SK-N-MC (cell line): ENCODE measurements around a stretch of chr5.

DNA sequence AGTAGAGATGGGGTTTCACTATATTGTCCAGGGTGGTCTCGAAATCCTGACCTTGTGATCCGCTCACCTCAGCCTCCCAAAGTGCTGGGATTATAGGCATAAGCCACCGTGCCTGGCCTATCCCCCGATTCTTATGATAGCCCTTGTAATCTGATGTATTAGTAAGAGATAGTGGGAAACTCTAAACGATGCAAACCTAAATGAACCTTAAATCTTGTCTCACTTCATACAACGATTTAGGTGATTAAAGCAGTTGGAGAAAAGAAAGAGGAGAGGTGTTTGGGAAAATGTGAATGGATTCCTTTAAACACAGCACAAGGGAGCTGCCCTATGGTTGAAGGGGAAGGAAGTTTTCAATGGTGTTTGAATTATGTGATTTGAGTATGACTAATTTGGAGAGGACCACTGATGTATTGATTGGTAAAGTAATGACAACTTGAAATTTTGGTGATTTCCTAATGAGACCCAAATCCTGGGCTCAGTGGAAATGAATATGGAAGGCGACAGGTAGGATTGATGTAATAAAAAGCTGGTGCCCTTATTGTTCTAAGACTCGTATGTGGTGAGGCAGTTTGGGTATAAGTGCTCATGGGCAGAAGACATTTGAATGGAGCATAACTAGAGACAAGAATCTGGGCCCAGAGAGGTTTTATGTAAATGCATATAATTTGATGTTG, 51.1 kb downstream of the MAP1B start:
- RRBS: no CpG with 5 or more reads among the region's 8 CpGs

- RRBS: no CpG with 5 or more reads among the region's 7 CpGs
These were observed 64.4 kb downstream of the MAP1B start for GRCh38 chr5:72171609-72172227.

DNA sequence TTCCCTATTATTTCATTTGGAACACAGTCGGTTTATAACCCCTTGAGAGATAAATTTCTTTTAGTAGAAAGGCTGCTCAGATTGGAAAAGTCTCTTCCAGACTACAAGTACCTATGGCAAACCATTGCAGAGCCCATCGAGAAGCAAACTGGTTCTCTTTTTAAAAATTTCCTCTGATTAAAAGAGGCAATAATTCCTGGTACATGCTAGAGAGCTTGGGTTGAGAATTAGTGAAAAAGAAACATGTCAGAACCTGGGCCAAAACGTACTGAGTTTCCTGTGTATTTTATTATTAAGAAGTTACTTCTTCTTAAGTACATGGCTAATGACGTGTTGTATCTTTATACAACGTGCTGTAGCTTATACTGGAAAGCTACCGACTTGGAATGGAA, 43.3 kb downstream of the ZNF366 start:
- RRBS: no CpG with 5 or more reads among the region's 6 CpGs

- RRBS: no CpG with 5 or more reads among the region's 17 CpGs
These were observed 7.4 kb downstream of the ZNF366 start for GRCh38 chr5:72499597-72500344.

GRCh38 chr5:73188933-73189395, 16.0 kb downstream of the TMEM174 start:
- RRBS: no CpG with 5 or more reads among the region's 2 CpGs

- RRBS: 59% methylated on average over 45 of the region's 116 CpGs
These were observed 11.4 kb downstream of the FOXD1 start for GRCh38 chr5:73436799-73437995.

- RRBS: no CpG with 5 or more reads among the region's 2 CpGs
These were observed 6.9 kb downstream of the BTF3 start for GRCh38 chr5:73505209-73505570.

- RRBS: no CpG with 5 or more reads among the region's 5 CpGs
These were observed 10.3 kb downstream of the ANKRA2 start for GRCh38 chr5:73555164-73555605.

DNA sequence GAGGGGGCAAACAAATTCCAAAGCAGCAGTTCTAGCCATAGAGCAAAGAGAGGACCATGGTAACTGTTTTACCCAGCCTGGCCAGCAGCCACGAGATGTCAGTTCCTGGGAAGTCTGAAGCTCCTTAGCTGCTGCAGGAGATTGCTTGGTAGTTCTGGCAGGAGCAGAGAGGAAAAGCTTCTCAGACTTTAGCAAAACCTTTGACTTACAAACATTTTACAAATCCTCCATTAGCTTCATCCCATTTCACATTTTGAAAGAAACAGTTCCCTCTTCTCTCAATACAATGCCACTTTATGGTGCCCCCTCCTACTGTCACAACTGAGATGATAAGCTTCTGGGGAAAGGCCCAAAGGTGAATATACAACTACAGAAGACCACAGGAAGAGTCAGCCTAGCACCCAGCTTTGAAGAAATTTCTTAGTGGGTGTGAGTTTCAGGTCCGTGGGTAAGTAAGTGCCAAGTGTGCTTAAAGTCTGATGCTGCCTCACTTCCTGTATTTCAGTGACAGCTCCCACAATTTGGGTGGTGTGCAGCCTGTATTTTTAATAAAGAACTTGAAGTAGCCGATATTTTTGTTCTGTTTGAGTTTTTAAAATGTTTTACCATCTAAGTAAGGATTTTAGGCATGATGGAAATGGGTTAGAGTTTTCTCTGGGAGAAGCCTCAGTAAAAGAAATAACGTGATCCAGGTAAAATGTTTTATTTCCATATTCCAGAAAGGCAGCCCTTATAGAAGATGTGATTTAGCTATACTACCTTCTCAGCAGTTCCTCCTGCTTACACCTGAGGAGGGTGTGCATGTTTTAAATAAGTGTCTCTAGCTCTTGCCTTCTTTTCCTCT, 68.1 kb downstream of the ARHGEF28 start:
- RRBS: no CpG with 5 or more reads among the region's 4 CpGs

DNA sequence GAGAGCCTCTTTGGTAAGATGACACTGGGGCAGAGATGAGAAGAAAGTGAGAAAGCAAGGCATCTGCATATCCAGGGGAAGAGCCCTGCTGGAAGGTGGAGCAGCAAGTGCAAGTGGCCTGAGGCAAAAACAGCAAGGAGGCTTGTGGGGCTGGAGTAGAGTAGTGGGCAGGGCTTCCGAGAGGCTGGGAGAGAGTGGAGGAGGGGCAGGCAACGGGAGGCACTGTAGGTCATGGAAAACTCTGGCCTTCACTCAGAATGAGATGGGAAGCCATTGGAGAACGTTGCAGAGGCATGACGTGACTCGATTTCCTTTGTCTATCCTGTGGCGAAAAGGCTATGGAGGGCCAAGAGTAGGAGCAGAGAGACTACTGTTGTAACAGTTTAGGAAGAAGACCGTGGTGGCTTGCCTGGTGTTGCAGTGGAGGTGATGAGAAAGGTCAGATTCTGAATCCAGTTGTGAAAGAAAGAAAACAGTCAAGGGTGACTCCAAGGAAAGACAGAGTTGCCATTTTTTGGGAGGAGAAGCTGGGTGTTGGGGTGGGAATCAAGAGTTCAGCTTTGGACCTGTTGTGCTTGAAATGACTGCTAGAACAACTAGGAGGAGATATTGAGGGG, 199.4 kb downstream of the ARHGEF28 start:
- RRBS: no CpG with 5 or more reads among the region's 7 CpGs

DNA sequence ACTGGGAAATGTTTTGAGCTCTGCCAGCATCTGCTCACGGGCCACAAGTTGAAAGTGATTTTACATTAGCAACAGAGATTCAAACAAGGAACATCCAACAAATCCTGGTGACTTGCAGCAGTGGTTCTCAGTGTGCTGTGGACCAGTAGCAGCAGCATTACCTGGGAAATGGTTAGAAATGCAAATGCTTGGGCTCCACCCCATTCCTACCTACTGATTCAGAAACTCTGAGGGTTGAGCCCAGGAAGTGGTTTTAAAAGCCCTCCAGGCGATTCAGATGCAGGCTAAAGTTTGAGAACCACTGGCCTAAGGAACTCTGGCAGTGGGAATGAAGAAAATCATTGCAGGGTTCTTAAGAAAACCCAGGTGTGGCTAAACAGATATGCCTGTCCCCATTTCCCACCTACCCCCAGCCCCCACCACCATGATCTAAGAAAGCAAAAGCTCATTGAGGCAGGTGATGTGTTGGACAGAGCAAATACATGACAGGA, 398.8 kb downstream of the ENC1 start:
- RRBS: no CpG with 5 or more reads among the region's 2 CpGs

- RRBS: no CpG with 5 or more reads among the region's 3 CpGs
These were observed 245.8 kb downstream of the ENC1 start for GRCh38 chr5:74394777-74395141.

DNA sequence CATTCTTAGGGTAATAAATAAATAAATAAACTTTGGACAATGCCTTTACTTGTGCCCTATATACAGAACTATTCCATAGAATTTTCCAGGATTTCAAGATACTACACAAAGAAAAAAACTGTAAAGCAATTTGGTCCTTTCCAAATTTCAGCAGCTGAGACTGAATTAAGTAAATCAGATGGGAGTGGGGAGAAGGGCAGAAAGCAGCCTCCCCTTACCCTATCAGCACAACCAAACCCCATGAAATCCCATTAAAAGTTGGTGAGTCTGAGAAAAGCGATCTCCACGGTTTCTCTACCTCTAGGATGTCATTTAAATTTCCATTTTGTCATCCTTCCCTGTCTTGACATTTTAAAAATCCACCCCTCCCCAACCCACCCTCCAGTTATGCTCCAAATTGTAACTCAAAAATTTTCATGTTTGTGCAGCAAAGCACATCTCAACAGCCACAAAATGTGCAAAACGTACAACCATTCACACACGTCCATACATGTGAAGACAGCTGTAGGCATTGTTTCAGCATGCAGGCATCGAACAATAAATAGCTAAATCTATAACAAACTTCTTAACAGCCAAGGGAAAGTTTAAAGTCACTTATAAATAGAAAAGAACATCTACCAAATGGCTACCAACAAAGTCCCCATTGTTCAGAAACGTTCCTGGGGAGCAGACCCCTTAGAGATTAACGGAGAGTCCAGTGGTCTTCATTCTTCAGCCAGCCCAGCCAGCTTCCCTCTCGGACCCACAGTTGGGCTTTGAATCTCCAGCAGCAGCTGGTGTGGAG, 11.5 kb downstream of the ENC1 start:
- RRBS: no CpG with 5 or more reads among the region's 8 CpGs

DNA sequence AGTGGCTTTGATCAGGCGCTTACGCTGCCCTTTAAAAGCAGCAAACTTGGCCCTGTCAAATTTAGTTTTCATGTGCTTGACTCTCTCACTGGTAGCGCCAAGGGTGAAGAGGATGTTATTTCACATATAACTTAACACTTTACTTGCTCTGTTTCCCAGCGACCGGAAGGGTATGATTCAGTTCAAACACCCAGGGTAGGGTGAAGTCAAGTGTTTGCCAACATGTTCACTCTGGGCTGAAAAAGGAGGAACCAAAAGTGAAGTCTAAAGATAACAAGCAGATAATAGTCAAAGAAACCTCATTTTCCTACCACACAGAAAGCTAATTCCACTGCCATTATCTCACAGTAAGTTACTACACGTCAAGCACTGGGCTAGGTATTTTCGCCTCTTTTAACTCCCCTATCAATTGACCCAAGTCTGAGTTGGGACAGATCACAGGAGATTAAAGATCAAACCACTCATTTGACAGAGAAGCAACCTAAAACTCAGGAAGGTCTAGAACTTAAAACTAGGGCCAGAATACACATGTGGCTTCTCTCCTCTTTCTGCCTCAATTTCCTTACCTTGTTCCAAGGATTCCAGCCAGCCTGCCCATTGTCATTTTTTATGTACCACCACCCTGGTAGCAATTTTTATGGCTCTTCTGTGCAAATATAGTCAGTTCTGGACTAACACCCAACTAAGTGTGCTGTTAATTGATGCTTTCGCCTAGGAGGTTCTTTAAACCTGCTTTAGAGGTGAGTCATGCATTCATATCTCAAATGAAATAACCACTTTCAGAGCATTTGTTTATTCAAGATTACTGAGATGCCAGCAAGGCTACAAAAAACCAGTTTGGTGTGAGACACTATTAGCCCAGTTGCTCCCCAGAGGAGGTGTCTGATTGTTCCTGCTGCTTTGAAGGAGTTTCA, 8.7 kb downstream of the ENC1 start:
- RRBS: no CpG with 5 or more reads among the region's 8 CpGs

GRCh38 chr5:74718546-74719036, 33.6 kb downstream of the HEXB start:
- RRBS: no CpG with 5 or more reads among the region's 5 CpGs

- RRBS: no CpG with 5 or more reads among the region's 6 CpGs
These were observed 1.7 kb downstream of the GFM2 start for GRCh38 chr5:74765187-74765573.

- RRBS: 77% methylated on average over 3 of the region's 7 CpGs
These were observed 729 bp upstream of the FAM169A start for GRCh38 chr5:74867016-74867215.

GRCh38 chr5:74877529-74878008, 11.4 kb upstream of the FAM169A start:
- RRBS: no CpG with 5 or more reads among the region's 2 CpGs

DNA sequence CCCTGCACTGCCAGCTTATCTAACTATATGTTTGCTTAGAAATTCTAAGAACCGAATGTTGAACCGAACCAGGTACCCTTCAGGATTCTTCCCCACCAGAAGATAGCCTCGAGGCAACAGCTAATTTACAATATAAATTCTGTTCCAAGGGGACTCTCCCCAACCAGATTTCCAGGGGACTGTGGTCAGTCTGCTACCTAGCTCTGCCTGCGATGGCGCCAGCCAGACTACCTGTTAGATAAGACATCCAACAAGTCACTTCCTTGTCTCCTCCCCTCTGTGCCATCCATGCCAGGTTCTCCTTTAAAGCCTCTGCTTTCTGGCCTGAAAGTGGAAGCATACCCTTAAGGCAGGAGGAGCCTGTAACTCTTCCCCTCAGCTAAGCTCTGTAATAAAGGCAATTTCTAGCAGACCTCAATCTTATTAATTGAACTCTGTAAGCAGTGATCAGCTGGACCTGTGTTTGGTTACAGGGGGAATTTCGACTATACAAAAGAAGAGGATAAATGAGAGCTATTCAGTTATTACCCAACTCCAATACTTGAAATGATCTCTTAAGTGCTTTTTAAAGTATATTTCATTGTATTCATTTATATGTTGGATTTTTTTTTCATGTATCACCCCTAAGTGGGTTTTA, 85.6 kb downstream of the GCNT4 start:
- RRBS: no CpG with 5 or more reads among the region's 6 CpGs